Transverse colon (tissue), 4 donors: ENCODE measurements around a stretch of chr17.

DNA sequence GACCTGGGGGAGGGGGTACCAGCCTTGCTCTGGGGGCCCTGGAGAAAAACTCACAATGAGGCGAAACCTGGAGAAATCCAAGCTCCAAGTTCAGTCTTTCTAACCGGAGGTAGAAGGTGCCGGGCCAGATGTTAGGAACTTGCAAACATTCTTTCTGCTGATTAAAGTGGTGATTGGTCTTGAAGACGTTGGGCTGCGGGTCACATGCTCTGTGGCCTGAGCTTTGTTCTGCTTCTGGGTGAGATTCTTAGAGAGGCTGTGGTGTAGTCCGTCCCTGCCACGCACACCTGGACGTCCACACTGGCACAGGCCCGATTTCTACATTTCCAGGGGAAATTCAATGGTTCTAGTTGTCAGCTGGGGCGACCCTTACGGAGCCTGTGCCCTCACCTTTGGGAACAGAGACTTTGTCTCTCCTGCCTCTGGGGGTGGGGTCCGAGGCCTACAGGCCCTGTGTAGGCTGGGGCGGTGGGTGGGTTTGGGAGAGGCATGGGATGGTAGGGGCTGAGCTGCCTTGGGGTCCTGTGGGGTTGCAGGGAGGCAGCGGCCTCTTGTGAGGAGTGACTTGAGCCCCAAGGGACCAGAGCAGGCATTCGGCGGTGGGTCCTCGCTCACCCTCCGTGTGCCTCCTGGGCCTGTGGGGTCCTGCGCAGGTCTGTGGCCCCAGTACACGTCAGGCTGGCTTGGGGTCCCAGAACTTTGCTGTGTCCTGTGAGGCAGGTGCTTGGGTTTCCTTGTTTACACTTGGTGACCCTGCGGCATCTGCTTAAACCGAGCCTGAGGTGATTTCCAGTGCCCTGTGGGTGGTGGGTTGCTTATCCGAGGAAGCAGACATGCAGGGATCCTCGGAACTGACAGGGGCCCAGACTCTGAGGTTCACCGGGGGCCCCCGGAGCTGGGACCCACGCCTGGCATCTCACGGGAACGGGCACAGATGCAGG is 7.4 kb downstream of the METRNL start:
- PRO-cap, result no peak
- RAMPAGE, long total RNA, 4 experiments, result no peak in any of the 4 experiments

GRCh38 chr17:83092947-83093460 is 13.6 kb downstream of the METRNL start:
- PRO-cap, result no peak
- RAMPAGE, long total RNA, 4 experiments, result start-site peak on the plus strand in 2 of 4 experiments, at chr17:83092936-83093258 at its widest, 10 to 11 reads per replicate

- PRO-cap, result no peak
- RAMPAGE, long total RNA, 4 experiments, result no peak in any of the 4 experiments
These were observed 14.2 kb downstream of the METRNL start for GRCh38 chr17:83093745-83093973.

DNA sequence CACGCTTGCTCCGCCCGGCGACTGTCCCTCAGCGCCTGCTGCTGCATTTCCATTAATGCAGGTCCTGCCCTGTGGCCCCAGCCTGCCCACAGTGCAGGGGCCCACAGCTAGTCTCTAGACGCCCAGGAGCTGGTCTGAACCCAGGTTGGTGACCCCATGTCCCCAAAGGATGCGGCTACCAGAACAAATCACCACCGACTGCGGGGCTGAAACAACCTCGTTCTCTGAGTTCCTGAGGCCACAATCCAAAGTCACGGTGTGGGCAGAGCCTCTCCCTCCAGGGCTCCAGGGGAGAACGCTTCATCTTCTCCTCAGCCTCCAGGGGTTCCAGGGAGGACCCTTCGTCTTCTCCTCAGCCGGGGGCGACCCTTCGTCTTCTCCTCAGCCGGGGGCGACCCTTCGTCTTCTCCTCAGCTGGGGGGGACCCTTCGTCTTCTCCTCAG is 15.8 kb downstream of the METRNL start:
- PRO-cap, result no peak
- RAMPAGE, long total RNA, 4 experiments, result no peak in any of the 4 experiments

GRCh38 chr17:83098485-83099296 is 19.3 kb downstream of the METRNL start:
- PRO-cap, result no peak
- RAMPAGE, long total RNA, 4 experiments, result start-site peak on the plus strand in 1 of 4 experiments, at chr17:83098516-83098710 at its widest, 15 reads per replicate

DNA sequence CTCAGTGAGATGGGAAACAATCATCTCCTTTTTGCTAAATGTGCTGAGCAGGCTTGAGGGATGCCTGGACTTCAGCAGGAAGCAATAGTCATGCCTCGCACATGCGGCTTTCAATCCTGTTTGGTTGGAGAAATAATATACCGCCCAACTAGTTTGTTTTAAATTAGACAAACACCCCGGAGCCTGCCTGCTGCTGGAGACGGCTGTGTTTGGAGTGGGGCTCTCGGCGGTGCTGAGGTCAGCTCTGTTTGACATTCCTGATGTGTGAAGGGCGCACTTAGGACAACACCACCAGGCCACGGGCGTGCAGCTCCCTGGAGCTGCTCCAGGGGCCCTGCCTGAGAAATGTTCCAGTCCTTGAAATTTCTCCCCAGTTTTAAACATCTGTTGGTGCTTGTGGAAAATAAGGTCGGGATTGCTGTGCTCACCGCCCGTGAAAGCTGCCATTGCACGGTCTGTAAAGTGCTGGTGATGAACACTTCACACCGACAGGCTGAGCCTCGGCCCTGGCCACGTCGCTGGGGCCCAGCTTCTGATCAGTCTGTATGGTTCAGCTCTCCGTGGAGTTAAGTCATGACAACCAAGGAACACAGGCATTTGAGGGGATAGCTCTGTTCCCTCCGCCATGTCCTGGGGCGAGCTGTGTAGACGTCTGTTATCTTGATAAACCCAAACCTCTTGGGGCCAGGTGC is 110.4 kb downstream of the METRNL start:
- PRO-cap, result no peak
- RAMPAGE, long total RNA, 4 experiments, result no peak in any of the 4 experiments